Measurements from ENCODE around the genes ACAP3, MRPL20 and CALML6.

GRCh38 chr1:1302848-1303605 is 4.7 kb downstream of the ACAP3 start:
- RAMPAGE, long total RNA = no peak
- RRBS = 85% methylated on average over 4 of the region's 36 CpGs

DNA sequence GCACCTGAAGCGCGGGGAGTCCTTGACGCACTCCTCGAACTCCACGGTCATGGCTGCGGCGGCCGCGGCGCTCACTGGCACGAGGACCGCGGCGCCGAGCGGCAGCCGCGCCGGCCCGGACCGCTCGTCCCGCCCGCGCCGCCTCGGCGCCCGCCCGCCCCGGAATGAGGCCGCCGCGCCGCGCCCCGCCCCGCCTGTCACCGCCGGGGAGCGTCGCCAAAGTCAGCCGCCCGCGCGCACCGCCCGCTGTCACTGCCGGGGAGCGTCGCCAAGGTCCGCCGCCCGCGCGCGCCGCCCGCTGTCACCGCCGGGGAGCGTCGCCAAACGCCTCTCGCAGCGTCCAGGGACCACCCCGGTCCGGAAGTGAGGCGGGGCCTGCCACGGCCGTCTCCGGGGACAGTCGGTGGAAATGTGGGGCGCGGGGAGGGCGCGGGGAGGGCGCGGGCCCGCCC is at the start of gene ACAP3:
Gene ACAP3, minus strand, starts transcription at position 166 of the 452 bp plus-strand sequence.
- RAMPAGE, long total RNA = no peak
- RRBS = 1% methylated on average over 50 of the region's 80 CpGs

DNA sequence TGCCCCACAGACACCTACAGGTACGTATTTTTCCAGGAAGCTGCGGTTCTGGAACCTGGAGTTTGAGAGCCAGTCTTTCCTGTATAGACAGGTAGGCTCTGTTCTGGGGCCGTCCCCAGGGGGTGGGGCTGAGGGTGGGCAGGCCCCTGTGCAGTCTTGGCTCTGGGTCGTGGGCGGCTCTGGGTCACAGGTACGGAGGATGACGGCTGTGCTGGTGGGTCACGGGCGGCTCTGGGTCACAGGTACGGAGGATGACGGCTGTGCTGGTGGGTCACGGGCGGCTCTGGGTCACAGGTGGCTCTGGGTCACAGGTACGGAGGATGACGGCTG is 2.2 kb downstream of the PUSL1 start:
- RAMPAGE, long total RNA = no peak
- RRBS = no CpG with 5 or more reads among the region's 15 CpGs

- RAMPAGE, long total RNA = no peak
- RRBS = no CpG with 5 or more reads among the region's 8 CpGs
Measured at GRCh38 chr1:1352658-1353453, 3.6 kb upstream of the DVL1 start.

- RAMPAGE, long total RNA = no peak
- RRBS = 16% methylated on average over 2 of the region's 33 CpGs
Measured at GRCh38 chr1:1354141-1354580, 4.2 kb downstream of the MXRA8 start.

- RAMPAGE, long total RNA = no peak
- RRBS = no CpG with 5 or more reads among the region's 36 CpGs
Measured at GRCh38 chr1:1370724-1371935, 3.9 kb downstream of the AURKAIP1 start.

- RAMPAGE, long total RNA = no peak
- RRBS = no CpG with 5 or more reads among the region's 16 CpGs
Measured at GRCh38 chr1:1376053-1376833, 1.2 kb upstream of the AURKAIP1 start.

DNA sequence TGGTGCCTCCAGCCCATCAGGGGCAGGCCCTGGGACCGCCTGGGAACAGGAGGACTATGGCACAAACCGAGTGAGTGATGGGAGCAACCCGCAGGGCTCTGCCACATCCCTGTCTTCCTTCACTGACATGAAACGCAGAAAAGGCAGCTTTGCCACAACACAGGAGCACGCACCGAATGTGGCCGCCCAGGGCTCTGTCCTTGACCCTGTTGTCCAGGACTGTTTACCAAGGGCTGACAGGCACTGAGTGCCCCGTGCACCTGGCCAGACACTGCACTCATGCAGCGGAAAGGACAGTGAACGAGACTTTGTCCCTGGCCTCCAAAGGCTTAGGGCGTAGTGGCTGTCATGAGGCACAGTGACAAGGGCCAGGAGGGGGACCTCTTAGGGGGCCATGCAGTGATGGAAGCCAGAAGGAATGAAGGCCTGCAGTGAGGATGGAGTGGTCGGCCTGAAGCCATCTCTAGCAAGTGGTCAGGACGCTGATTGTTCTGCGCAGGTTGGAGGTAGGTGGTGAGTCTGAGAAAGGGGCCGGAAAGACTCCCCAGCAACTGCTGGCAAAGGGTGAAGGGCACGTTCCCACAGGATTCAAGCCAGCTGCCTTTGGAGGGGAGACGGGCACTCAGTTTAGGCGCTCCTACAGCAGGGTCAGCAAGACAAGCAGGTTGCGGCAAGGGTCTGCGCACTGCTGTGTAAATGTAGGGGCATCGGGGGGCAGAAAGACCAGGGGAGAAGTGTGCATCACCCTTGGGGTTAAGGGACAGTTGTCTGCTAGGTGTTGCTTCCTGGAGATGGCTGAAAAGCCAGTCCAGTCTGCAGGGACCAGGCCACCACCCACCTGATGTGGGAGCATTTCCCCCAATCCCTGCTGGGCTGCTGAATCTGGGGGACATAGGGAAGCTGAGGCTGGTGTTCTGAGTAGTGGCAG is 1.9 kb upstream of the CCNL2 start:
- RAMPAGE, long total RNA = no peak
- RRBS = no CpG with 5 or more reads among the region's 21 CpGs

DNA sequence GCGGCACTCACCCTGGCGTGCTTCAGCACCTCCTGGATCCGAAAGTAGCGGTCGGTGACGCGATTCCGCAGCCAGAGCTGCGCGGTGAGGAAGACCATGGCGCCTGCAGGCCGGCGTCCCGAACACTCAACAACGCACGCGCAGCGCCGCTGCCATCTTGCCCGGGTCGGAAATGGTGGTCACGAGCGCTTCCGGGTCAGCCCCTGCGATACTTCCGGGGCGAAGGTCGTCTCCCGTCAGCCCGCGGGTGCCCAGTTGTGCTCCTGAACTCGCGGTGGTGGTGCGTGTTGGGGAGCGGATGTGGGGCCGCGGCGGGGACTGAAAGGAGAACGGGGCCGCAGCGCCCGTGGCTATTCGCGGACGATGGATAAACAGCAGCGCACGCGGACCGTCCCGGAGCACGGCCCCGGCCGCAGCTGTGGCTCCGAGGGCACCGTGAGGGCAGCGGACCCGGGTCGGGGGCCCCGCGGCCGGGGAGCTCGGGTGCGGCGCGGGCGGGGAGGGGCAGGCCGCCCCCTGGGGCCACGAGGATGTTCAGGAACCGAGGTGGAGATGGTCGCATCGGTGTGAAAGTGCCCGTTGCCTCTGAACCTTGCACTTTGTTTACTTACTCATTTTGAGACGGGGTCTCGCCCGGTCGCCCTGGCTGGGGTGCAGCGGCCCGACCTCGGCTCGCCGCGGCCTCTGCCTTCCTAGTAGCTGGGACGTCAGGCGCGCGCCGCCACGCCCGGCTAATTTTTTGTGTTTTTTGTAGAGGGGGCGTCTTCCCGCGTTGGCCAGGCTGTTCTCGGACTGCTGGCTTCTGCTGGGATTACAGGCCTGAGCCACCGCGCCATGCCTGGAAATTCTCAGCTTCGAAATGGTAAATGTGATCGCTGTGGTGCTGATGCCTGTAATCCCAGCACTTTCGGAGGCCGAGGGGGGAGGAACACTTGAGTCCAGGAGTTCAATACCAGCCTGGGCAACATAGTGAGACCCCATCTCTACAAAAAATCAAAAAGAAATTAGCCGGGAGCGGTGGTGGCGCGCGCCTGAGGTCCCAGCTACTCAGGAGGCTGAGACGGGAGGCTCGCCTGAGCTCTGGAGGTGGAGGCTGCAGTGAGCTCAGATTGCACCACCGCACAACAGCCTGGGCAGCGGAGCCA is at the start of gene MRPL20:
Gene MRPL20, minus strand, starts transcription at position 174 of the 1,145 bp plus-strand sequence.
- RAMPAGE, long total RNA = start-site peak on the minus strand centred at position 140 of the sequence, 66 bp wide, 1,226 and 1,124 reads in 2 replicates
- RRBS = under 1% methylated on average over 20 of the region's 108 CpGs

- RAMPAGE, long total RNA = no peak
- RRBS = no CpG with 5 or more reads among the region's 9 CpGs
Measured at GRCh38 chr1:1429488-1430051, 3.9 kb downstream of the TMEM88B start.

DNA sequence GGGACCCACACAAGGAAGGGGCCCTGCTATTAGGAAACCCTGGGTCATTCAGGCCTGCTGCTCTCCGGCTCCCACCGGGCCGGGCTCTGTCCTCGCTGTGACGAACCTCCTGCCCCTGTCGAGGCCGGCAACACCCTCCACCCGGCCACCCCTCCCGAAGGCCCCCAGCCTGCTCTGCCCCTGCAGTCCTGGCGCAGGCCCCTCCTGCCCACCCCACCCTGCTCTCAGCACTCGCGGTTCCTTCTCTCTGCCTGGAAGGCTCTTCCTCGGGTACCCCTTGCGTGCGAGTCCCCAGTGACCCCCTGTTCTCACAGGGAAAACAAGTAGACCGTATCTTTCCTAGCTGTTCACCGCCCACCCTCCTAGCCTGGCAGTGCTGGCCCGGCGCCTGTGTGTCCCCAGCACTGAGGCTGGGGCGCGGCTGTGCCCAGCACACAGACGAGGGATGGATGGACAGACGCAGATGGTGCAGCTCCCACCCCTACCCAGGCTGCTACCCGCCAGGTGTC is 3.2 kb upstream of the VWA1 start:
- RAMPAGE, long total RNA = no peak
- RRBS = 57% methylated on average over 2 of the region's 24 CpGs

DNA sequence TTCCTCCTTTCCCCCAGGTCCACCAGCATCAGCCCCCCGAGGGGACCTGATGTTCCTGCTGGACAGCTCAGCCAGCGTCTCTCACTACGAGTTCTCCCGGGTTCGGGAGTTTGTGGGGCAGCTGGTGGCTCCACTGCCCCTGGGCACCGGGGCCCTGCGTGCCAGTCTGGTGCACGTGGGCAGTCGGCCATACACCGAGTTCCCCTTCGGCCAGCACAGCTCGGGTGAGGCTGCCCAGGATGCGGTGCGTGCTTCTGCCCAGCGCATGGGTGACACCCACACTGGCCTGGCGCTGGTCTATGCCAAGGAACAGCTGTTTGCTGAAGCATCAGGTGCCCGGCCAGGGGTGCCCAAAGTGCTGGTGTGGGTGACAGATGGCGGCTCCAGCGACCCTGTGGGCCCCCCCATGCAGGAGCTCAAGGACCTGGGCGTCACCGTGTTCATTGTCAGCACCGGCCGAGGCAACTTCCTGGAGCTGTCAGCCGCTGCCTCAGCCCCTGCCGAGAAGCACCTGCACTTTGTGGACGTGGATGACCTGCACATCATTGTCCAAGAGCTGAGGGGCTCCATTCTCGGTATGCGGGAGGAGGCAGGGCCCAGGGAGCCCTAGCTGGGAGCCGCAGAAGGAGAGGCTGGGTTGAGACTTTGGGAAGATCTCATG is 1.6 kb downstream of the VWA1 start:
- RAMPAGE, long total RNA = no peak
- RRBS = 50% methylated on average over 3 of the region's 29 CpGs

- RAMPAGE, long total RNA = no peak
- RRBS = no CpG with 5 or more reads among the region's 23 CpGs
Measured at GRCh38 chr1:1533225-1533931, 7.0 kb downstream of the TMEM240 start.

GRCh38 chr1:1631365-1631509 is 736 bp upstream of the MMP23B start:
- RAMPAGE, long total RNA = no peak
- RRBS = 5% methylated on average over 10 of the region's 11 CpGs

DNA sequence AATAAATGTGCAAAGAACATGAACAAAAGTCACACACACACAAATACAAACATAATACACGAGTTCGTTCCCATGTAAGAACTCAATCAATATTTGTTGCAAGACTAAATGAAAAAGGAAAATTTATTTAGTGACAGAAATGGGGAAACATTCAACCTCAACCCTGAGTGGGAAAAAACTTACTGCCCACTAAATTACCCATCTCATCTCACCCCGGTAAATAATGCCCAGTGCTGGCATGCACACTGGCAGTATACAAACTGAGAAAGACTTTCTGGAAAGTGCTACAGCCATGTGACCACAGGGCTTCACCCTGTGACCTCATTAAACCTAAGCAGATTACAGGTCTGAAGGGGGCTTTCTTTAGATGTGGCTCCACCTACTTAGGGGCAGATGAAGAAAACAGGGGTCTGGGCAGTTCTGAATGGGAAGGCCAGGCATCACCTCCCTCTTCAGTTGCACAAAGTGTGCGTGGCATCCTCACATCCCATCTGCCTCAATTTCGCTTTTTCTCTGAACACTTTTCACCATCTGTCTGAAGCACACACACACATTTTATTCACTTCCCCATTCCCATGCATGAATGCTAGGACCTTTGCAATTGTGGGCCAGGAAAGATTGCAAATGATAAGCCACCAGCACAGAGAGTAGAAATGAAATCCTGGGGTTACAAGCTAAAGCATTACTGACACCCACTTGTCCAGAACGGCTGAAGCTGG is 2.9 kb downstream of the NADK start:
- RAMPAGE, long total RNA = no peak
- RRBS = no CpG with 5 or more reads among the region's 6 CpGs

GRCh38 chr1:1813177-1813675 is 35.0 kb upstream of the NADK start:
- RAMPAGE, long total RNA = no peak
- RRBS = no CpG with 5 or more reads among the region's 9 CpGs

- RAMPAGE, long total RNA = no peak
- RRBS = no CpG with 5 or more reads among the region's 13 CpGs
Measured at GRCh38 chr1:1817404-1818591, 39.5 kb upstream of the NADK start.

- RAMPAGE, long total RNA = no peak
- RRBS = 42% methylated on average over 8 of the region's 22 CpGs
Measured at GRCh38 chr1:1909651-1910261, 5.3 kb upstream of the CALML6 start.

- RAMPAGE, long total RNA = no peak
- RRBS = no CpG with 5 or more reads among the region's 16 CpGs
Measured at GRCh38 chr1:1914806-1915510, at the start of gene CALML6. Gene CALML6, plus strand, starts transcription at chr1:1915260.

DNA sequence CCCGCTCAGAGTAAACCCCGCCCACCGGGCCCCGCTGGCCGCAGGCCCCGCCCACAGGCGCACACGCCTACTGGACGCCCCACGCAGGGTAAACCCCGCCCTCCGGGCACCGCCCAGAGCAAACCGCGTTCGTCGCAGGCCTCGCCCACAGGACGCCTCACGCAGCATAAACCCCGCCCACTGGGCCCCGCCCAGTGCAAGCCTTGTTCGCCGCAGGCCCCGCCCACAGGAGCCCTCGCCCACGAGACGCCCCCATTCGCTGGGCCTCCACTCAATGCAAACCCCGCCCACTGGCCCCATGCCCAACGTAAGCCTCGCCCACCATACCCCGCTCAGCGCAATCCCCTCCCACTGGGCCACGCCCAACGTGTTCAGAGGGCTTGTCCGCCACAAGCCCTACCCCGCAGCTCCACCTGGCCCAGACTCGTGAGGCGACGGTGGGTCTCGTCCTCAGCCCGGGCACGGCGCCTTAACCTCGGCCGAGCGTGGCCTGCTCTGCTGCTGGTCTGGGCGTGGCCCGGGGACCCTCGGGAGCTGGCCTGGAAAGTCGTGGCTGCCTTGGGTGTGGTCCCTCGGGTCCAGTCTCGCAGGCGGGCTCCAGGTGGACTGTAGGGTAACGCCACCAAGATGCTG is 397 bp upstream of the TMEM52 start:
- RAMPAGE, long total RNA = no peak
- RRBS = 3% methylated on average over 19 of the region's 56 CpGs